ENCODE results near the gene NMUR2.

- PRO-cap, result no peak
Measured at GRCh38 chr5:150729444-150730015, 28.7 kb upstream of the RBM22 start.

- PRO-cap, result no peak
Measured at GRCh38 chr5:150734507-150734912, 24.3 kb downstream of the DCTN4 start.

GRCh38 chr5:150779423-150779849, 879 bp downstream of the SMIM3 start:
- PRO-cap, result no peak

DNA sequence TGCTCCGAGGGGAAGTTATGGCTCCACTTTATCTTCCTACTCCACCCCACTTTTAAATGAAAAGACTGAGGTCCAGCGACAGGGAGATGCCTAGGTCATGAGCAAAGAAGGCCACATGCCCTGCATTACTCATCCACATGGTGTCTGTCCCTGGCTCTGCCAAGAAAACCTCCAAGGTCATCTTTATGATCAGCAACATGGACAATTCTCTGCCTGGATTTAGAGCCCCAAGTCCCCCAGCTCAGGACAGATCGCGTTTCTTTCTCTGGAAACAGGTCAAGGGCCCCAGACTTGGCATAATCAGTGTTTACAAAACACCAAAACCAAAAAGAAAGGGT, 17.4 kb downstream of the GPX3 start:
- PRO-cap, result no peak

DNA sequence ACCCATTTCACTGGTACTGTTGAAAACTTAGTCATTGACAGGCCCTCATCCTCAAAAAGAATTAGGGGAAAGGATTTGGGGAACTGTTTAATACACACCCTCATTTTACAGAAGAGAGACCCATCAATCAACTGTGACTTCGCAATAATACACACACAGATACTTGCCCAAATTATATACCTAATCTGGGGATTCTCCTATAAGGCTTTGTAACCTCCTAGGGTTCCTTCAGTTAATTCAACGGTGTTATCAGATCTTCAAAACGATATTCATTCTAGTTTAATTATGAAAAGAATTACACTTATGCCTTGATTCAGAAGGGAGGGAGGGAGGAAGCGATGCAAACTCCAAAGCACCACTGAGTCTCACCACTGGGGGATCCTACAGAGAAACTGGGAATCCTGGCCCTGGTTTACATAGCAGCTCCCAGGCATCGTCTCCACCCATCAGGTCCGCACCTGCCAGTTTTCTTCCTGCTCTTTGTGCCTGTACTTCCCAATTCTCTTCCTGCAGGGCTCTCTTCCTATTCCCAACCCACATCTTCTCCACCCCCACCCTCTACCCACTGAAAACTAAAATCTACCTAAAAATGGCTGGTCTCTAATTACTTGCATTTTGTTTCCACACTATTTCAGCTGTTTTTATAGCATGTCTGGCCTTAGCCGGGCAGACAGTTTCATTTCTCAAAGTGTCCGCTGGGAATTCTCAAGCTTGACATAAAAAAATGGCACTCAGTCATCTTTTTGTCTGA, 1.4 kb upstream of the TNIP1 start:
- PRO-cap, result bidirectional peak, plus-strand start at position 433 of the sequence, minus-strand start at position 441 of the sequence

DNA sequence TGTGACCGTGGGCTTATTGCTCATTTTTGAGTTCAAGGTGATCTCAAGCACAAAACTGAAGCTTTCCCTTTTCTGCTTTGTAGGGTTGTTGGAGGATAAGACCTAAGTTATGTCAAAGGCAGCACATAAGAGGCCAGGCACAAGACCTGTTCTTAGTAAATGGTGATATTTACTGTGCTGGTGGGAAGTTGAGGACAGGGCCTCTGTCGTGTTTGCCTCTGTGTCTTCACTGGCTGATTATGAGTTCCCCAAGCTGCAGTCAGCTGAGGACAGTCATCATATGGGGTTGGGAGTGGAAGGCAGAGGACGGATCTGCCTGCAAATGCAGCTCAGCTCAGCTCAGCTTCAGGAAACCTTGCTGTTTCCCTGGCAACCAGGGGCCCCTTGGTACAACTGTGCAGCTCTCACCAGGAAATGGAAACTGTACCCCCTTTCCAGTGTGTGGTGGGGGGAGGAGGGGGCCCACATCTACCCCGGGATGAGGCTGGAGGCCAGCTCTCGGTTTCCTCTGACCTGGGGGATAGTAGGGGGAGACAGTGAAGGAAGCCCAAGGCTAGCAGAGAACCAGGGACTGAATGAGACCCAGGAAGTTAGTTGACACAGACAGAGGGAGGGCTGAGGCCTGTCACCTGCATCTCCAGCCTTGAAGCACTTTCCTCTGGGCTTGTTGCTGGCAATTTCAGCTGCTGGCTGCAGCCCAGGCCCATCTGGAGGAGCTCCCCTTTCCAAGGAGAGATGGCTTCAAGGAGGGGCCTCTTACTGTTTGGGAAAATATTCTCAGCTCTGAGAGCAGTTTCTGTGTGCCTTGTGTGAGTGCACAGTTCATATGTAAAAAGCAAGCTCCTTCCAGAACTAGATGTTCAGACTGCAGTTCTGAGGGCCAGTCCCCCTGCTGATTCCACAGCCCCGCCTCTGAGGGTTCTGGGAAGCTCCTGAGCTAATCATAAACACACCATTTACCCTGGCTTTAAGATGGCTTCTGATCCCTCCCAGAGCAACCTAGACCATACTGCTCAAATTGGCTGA, 7.0 kb downstream of the ANXA6 start:
- PRO-cap, result no peak

GRCh38 chr5:151155458-151156033, 2.0 kb downstream of the ANXA6 start:
- PRO-cap, result no peak

DNA sequence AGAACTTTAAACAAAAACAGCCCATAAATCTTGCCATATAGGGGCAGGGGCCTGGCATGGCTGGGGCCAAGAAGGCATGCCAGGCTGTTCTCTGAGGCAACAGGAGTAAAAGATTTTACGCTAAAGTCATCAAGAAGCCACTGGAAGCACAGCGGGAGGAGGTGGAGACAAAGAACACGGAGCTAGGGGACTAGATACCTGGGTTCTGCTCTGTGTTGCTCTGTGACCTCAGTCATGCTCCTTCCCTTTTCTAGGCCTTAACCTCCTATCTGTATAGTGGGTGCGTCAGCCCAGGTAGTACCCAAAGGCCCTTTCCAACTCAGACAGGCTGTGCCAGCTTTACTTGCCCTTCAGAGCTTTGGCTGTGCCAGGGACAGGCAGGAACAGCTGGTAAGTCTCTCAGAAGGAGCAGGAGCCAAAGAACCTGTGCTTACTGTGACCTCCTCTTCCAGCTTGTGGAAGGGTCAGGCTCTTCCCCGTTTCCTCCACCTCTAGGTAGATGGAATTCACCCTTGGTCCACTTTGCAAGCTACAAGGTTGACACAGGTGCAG, 1.9 kb downstream of the CCDC69 start:
- PRO-cap, result no peak

- PRO-cap, result no peak
Measured at GRCh38 chr5:151238207-151238920, 14.5 kb upstream of the CCDC69 start.

GRCh38 chr5:151267334-151268390, 14.7 kb downstream of the GM2A start:
- PRO-cap, result no peak

DNA sequence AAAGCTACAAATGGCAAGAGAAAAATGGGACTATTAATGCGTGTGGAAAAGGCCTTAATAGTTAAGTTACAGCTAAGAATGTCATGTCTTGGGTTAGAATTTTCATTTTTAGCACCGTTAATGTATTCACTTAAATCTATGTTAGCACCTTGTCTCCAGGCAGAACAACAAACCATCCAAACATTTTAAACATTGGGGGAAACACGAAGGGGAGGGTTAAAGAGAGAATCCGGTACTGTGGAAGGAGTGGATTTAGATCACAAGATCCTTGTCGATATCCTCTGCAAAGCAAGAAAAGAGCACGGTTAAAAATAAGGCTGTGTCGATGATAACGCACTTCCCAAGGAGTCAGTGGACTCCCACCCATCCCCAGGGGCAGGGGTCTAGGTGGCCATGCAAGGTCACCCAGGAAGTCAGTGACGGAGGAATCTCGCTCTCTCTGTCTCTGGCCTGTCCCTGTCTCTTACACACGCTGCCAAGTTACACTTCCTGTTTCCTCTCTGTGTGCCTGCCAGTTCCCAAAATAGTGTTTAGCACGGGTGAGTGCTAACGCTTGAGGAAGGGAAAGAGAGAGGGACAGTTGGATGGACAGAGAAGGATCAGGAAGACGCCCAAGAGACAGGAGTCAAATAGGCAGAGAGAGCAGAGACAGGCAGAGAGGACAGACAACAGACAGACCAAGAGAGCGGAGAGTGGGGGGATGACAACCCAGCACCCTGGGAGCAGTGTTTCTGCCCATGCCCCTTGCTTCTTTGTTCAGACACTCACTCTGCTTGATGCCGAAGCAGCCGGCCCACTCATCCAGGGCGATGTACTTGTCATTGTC, 23.2 kb downstream of the SPARC start:
- PRO-cap, result unidirectional peak, plus-strand start at position 591 of the sequence

- PRO-cap, result no peak
Measured at GRCh38 chr5:152405095-152405585, at the start of gene NMUR2. NMUR2 (minus strand) TSS chr5:152405279.

- PRO-cap, result no peak
Measured at GRCh38 chr5:153900639-153901070, 138.1 kb downstream of the FAM114A2 start.

GRCh38 chr5:154027147-154027410, 11.6 kb downstream of the FAM114A2 start:
- PRO-cap, result no peak

GRCh38 chr5:154272825-154273663, 82.5 kb downstream of the GALNT10 start:
- PRO-cap, result no peak

DNA sequence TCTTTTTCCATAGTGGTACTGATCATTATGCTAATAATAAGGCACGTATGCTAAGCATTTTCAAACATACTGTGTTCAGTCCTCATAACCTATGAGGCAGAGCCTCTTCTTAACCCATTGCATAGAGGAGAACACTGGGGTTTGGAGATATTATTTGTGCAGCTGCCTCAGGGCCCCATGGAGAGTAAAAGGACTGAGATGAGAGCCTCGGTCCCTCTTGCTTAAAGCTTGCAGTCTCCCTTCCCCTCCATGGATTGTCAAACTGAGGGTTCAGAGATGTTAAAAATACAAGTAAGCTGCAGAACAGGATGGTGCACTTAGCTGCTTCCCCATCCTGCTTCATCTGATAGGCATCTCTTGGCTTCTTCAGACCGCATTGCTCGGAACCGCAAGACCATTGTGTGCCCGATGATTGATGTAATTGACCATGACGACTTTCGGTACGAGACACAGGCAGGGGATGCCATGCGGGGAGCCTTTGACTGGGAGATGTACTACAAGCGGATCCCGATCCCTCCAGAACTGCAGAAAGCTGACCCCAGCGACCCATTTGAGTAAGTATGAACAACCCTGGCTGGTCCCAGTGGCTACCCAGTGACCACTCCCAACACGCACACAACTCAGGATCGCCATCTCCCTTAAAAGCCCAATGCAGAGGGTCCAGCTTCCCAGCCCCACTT, 65.6 kb upstream of the SAP30L start:
- PRO-cap, result no peak

- PRO-cap, result no peak
Measured at GRCh38 chr5:154395428-154396292, 50.1 kb upstream of the SAP30L start.

DNA sequence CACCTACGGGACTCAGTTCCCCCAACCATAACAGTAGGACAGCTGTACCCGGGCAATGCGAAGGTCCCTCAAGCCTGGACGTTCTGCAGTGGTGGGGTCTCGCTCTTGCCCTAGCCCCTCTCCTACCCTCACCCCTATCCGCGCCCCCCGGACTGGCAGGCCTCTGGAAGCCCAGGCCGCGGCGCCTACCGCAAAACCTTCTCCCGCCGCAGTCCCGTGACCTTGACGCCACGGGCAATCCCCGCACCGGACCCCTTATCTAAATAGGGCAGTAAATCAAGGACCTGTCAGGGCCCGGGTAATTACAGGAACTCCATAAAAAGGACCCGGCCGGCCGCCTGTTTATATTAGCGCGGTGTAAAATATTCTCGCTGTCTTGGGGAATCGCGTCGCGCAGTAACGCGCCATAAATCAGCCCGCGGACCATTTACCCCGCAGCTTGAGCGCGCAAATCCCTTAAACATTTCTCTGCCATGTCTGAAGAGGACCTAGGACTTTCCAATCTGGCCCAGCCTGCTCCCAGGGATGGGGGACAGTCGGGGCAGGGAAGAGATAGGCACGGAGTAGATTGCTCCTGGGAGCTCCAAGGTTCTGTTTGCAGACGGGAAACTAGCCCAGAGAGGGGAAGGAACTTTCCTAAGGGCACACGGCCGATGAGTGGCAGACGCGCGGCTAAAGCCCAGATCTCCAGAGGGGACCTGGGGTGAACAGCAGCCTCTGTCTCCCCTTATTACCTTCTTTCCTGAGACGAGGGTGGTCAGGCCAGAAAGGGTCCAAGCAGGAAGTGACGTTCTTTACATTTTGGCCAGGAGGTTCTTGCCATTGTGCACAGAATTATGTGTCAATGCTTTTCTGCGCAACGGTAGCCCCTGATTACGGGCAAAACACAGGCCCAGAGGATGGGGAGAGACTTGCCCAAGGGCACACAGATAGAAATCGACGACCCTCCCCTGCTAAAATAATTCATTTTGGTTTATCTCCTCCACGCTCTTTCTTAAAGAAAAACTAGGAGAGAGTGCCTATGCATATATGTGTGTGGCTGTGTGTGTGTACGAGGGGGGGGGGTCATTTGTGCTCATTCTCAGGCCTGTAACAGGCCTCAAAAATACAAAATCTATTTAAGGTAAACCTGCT, 4.8 kb upstream of the HAND1 start:
- PRO-cap, result no peak

- PRO-cap, result unidirectional peak, plus-strand start at chr5:154754573; bidirectional peak, plus-strand start at chr5:154755332, minus-strand start at chr5:154755123
Measured at GRCh38 chr5:154754275-154755272, 603 bp upstream of the LARP1 start.

DNA sequence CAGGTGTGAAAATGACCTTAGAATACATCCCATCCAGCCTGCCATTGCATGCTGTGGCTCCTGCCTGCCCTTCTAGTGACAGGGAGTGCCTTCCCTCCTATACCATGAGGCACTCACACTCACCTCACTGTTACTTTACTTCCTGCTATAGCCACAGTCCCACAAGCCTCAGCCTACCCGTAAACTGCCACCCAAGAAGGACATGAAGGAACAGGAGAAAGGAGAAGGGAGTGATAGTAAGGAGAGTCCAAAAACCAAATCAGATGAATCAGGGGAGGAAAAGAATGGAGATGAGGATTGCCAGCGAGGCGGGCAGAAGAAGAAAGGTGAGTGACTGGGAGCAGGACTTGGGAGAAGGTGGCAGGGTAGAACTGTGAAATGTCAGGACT, 37.3 kb downstream of the LARP1 start:
- PRO-cap, result no peak

Measured in duodenum (tissue), 1 donor.